ENCODE measurements around a stretch of chr13.

- PRO-cap, result no peak
- CAGE, long polyA plus RNA, result no peak
Measured at GRCh38 chr13:40937599-40938248, 81.4 kb downstream of the ELF1 start.

- PRO-cap, result no peak
- CAGE, long polyA plus RNA, result no peak
Measured at GRCh38 chr13:40940852-40941516, 78.1 kb downstream of the ELF1 start.

DNA sequence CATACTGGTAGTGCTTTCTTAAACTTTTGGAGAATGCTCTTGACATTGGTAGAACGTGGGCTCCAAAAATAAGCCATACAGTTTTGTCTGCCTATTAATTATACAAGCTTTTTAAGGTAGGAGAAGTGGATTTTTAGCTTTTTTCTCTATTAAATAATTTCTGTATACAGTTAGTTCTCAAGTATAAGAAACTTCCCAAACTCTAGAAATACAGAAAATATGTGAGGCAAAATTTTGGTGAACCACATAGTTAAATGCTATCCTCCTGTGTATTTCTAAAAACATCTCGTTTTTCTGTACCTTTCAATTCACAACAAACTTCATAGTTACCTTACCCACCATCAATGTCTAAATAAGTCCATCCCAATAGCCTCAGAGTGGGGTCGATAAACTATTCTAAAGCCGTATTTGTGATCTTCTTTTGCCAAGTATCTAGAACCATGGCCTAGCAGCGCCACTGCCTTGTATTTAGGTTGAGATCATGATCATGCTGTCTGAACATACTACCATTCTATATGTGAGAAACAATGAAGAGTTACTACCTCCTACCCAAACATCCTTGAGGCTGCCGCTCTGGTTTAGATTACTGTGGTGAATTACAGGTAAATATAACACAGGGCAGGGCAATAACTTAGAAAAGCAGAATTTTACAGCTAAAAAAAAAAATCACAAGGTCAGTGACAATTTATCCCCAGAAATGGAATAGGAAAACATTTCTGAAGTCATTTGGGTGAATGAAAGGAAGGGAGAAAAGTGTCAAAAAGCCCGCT is 74.7 kb downstream of the ELF1 start:
- PRO-cap, result no peak
- CAGE, long polyA plus RNA, result no peak

DNA sequence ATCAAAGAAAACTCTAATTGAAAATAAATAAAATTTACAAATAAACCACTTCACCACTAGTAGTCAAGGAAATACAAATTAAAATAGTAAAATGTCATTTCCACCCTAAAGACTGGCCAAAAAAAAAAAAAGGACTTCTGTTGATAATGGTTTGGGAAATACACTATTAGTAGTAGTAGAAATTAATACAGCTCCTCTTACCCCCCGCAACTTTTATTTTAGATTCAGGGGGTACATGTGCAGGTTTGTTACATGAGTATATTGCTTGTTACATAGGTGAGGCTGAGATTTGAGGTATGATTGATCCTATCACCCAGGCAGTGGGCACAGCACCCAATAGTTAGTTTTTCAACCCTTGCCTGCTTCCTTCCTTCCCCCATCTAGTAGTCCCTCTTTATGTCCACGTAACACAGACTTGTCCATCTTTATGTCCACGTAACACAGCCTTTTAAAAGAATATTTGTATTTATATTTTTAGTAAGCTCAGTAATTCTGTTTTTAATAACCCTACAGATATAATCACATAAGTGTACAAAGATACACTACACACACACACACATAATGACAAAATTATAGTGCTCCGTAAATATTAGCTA is 40.3 kb downstream of the ELF1 start:
- PRO-cap, result no peak
- CAGE, long polyA plus RNA, result no peak

- PRO-cap, result unidirectional peak, minus-strand start at chr13:41005437
- CAGE, long polyA plus RNA, result no peak
Measured at GRCh38 chr13:41005369-41006143, 13.6 kb downstream of the ELF1 start.

GRCh38 chr13:41050300-41050483 is 11.1 kb upstream of the WBP4 start:
- PRO-cap, result no peak
- CAGE, long polyA plus RNA, result no peak

GRCh38 chr13:41107170-41108069 is 25.2 kb downstream of the KBTBD6 start:
- PRO-cap, result no peak
- CAGE, long polyA plus RNA, result no peak

DNA sequence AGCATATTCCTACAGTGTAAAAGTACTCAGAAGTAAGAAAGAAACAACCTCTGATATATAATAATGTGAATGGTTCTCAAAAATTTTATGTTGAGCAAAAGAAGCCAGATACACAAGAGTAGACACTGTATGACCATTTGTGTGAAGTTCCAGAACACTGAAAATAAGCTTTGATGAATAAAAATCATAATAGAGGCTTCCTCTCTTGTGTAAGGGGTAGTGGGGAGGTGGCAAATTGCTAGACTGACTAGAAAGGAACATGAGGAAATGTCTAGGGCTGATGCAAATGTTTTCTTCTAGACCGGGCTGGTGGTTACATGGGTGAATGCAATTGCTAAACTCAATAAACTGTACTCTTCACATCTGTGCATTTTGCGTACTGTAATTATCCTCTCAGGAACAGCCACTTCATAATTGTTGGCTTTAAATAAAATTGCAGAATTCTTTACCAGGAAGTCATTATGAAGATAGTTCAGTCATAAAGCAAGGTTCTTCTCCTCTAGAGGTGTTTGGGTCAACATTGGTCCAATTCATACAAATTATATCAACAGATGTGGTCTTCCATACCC is 5.1 kb upstream of the KBTBD7 start:
- PRO-cap, result bidirectional peak, plus-strand start at position 459 of the sequence, minus-strand start at position 165 of the sequence
- CAGE, long polyA plus RNA, result no peak

DNA sequence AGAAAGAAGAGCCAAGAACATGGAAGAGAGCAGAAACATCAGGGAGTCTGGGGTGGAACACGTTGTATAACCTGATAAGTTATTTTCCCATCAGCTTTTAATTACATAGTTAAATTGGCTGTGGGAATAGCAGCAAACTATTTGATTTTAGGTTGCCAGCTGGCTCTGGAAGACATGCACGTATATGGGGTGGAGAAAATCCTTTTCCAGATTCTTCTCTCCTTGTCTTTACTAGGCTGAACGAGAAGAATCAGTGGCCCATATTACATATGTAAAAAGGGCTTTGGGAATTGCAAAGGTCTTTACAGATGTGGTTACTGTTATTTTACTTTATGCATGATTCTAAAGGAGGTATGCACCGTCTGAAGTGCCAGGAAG is 4.7 kb upstream of the NAA16 start:
- PRO-cap, result no peak
- CAGE, long polyA plus RNA, result no peak

DNA sequence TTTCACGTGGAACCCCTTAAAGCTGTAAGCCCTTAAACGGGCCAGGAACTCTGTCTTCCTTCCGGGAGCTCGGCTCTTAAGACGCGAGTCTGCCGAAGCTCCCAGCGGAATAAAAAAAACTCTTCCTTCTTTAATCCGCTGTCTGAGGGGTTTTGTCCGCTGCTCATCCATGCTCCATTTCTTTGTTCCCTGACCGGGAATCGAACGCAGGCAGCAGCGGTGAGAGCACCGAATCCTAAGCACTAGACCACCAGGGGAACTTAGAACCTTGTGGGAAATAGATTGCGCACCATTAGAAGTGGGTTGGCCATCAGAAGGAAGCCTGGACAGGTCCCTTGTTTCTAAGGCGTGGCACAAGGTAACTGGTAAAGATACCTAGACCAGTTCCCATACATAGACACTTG is 1.6 kb upstream of the RGCC start:
- PRO-cap, result no peak
- CAGE, long polyA plus RNA, result no peak

- PRO-cap, result no peak
- CAGE, long polyA plus RNA, result no peak
Measured at GRCh38 chr13:41461530-41462153, 4.3 kb downstream of the RGCC start.

DNA sequence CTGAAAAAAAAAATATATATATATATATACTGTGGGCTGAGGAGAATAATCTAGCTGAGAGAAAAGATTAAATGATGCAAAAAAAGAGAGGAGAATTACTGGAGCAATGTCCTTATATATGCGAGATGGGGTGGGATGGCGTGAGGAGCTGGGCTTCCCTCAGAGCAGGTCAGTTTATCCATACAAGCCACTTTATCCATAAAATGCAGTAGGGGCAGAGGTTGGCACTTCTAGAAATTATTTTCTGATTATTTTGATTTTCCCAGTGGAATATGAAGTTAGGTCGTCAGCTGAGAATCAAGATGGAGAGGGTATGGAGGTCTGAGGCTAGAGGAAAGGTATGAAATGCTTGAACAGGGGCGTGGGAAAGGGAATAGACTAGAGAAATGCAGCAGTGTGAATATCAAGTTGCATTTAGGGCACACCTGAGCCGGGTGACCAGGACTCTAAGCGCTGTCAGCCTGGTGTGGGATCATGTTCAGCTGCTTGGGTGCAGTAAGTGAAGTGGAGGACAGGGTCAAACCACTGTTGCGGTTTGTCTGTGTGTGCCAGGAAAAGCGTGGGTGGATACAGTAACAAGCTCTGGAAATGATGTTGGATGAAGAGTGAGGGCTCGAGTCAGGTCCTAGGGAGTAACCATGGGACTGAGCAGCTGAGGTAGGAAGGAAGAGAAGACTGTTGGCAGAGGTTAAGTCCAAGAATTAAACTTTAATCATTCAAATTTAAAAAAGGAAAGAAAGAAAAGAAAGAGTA is 15.7 kb downstream of the DGKH start:
- PRO-cap, result no peak
- CAGE, long polyA plus RNA, result no peak

DNA sequence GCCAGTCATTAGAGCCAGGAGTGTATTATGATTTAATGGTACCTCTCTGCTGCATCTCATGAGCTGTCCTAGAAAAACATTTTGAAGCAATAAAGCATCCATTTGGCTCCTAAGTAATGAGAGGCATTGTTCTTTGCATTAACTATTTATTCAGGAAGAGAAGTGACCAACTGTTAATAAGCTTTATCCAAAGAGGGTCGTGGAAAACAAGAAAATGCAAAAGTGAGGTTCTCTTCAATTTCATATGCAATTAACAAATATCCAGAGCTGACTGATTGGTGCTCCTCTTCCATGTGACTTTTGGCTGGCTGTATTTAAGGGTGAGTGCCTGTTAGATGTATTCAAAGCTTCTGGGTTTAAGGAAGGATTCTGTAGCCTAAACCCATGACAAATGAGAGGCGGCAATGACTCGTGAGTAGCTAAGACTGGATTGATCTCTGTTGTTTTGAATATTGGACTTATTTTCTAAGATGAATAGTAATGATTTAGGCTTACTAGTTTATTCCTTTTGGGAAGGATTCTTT is 105.2 kb downstream of the DGKH start:
- PRO-cap, result no peak
- CAGE, long polyA plus RNA, result no peak

- PRO-cap, result no peak
- CAGE, long polyA plus RNA, result no peak
Measured at GRCh38 chr13:42870189-42870999, 89.0 kb downstream of the FAM216B start.

DNA sequence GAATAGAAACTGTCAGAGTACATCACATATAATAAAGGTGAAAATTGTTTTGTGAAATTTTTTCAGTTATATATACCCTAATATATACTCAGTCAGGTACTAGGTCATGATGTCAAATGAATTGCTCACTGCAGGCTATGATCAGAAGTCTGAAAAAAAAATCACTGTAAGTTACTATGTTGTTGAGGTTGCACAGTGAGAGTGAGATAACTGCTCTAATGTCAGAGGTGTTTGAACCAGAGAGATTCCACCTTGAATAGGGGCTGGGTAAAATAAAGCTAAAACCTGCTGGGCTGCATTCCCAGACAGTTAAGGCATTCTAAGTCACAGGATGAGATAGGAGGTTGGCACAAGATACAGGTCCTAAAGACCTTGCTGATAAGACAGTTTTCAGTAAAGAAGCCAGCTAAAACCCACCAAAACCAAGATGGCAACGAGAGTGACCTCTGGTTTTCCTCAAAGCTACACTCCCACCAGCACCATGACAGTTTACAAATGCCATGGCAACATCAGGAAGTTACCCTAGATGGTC is 10.2 kb downstream of the EPSTI1 start:
- PRO-cap, result no peak
- CAGE, long polyA plus RNA, result no peak

DNA sequence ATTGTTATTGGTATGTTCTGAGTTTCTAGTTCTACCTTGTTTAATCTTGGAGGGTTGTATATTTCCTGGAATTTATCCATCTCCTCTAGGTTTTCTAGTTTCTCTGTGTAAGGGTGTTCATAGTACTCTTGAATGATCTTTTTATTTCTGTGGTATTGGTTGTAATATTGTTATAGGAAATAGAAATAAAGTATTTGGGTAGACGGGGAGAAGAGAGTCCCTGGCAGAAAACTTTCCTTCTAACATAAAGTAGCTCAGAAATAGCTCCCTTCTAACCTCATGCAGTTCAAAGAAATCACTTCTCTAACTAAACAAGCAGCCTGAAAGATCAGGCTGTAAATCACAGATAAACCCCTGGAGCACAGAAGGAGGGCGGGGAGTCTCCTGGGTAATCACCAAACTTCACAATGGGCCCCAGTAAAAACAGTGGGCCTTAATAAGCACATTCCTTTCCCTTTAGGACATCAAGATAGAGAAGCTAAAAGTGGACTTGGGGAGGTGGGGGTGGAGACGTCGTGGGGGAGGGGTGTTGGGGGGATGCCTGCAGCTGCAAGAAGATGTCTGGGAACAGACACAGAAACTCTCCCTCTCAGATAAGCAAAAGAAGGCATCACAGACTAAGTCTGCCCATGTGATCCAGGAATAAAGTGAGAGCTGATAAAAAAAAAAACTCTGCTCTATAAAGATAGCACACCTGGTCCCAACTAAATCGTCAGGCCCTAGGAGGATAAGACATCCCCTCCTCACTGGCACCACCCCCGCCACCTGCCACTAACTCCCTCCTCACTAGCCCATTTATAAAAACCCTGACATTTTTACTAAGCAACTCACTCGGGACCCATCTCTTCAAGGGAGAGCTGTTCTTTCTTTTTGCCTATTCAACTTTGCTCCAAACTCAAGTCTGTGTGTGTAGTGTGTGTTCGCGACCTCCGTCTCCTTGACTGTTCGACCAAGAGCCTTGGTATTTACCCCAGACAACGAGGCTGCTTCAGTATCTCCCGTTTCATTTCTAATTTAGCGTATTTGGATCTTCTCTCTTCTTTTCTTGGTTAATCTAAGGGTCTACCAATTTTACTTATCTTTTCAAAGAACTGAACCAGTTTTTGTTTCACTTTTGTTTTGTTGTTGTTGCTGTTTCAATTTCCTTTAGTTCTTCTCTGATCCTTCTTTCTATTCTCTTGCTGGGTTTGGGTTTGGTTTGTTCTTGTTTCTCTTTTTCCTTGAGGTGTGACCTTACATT is 31.6 kb downstream of the DNAJC15 start:
- PRO-cap, result bidirectional peak, plus-strand start at position 830 of the sequence, minus-strand start at position 788 of the sequence
- CAGE, long polyA plus RNA, result no peak

DNA sequence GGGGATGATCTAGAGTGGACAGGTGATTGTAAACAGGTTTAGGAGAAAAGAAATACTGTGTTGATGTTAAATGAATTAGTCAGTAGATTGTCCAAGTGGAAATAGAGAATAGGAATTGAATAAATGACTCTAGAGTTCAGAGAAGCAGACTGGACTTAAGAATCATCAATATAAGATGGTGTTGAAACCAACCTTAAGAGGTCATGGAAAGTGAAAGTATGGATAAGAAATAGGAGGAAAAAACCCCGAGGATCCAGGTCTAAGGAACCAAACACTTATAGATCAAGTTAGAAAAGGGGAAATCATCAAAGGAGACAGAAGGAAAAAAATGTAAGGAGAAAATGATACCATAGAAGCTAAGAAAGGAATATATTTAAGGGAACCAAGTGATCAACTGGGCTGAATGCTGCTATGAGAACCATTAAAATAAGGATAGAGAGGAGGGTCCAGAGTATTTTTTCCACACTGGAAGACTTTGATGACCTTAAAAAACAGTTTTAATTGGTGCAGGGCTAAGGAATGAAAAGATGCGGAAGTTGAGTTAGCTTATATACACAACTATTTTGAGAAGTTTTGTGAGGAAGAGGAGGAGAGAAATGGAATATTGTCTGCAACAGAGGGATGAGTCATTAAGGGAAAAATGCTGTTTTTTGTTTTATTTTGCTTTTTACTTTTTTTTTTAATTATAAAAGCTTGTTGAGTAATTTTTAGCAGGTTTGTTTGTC is 72.1 kb downstream of the DNAJC15 start:
- PRO-cap, result no peak
- CAGE, long polyA plus RNA, result no peak

GRCh38 chr13:43686444-43687150 is 100.2 kb downstream of the ENOX1 start:
- PRO-cap, result no peak
- CAGE, long polyA plus RNA, result no peak

- PRO-cap, result no peak
- CAGE, long polyA plus RNA, result no peak
Measured at GRCh38 chr13:43878936-43879313, 615 bp downstream of the CCDC122 start.

GRCh38 chr13:44052302-44053382 is 108.4 kb downstream of the SMIM2 start:
- PRO-cap, result no peak
- CAGE, long polyA plus RNA, result no peak

Measured in B cell (primary cell).